ENCODE data around the genes TTR, TRAPPC8 and RNF125.

DNA sequence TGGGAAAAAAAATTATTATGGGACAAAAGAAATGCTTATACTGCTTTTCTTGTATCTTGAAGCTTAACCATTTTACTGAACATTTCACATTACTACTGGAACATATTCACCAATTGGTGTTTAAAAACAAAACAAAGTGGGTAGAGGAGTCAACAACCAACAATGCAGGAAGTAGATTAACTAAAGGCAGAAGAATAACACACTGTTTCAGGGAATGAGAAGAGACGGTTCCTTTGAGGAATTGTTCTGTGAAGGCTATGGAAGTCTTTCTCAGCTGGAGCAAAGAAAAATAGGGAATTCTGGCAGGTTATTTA lies 113.8 kb downstream of the CDH2 start:
- RRBS, 2 experiments: no CpG with 5 or more reads among the region's 1 CpG

- RRBS, 2 experiments: no CpG with 5 or more reads among the region's 4 CpGs
Measured at GRCh38 chr18:28158943-28159516, 17.9 kb downstream of the CDH2 start.

- RRBS, 2 experiments: no CpG with 5 or more reads among the region's 1 CpG
Measured at GRCh38 chr18:30763619-30764102, 278.9 kb downstream of the DSC3 start.

GRCh38 chr18:31204951-31205226 lies 42.2 kb upstream of the DSC1 start:
- RRBS, 2 experiments: no CpG with 5 or more reads among the region's 4 CpGs

- RRBS, 2 experiments: no CpG with 5 or more reads among the region's 5 CpGs
Measured at GRCh38 chr18:31424492-31424917, 23.0 kb upstream of the DSG3 start.

GRCh38 chr18:31486473-31487173 lies 11.4 kb upstream of the DSG2 start:
- RRBS, 2 experiments: no CpG with 5 or more reads among the region's 11 CpGs

DNA sequence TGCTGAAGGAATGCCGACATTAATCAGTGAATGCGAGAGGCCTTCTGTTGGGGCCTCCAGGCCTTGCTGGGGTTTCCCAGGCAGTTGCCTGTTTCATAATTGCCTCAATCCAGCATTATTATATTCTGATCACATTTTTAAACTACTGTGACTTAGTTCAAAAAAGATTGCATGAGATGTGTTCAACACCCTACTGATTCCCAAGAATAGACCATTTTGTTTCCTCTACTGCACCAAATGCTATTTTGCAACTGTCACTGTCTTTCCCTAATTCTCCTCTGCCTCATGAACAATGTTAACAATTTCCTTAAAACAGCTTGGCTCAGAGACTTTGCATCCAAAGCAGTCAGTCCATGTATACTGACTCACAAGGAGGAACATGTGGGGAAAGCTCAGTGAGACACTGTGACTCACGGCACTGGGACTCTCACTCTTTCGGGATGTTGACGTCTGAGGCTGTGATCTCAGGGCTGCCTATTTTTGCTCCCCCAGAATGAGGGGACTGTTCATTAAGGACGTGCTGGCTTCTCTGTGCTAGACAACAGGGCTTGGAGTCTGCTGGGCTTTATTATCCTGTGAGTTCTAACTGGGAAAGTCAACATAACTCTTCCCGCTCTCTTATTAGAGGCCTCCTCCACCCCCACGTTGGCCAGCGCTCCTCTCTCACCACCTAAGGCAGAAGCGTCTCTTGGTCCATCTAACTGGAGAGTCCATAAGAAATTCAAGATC lies 10.4 kb upstream of the DSG2 start:
- RRBS, 2 experiments: no CpG with 5 or more reads among the region's 10 CpGs

GRCh38 chr18:31490325-31490876 lies 7.6 kb upstream of the DSG2 start:
- RRBS, 2 experiments: no CpG with 5 or more reads among the region's 2 CpGs

GRCh38 chr18:31499253-31499672 lies 1.3 kb downstream of the DSG2 start:
- RRBS, 2 experiments: no CpG with 5 or more reads among the region's 10 CpGs

DNA sequence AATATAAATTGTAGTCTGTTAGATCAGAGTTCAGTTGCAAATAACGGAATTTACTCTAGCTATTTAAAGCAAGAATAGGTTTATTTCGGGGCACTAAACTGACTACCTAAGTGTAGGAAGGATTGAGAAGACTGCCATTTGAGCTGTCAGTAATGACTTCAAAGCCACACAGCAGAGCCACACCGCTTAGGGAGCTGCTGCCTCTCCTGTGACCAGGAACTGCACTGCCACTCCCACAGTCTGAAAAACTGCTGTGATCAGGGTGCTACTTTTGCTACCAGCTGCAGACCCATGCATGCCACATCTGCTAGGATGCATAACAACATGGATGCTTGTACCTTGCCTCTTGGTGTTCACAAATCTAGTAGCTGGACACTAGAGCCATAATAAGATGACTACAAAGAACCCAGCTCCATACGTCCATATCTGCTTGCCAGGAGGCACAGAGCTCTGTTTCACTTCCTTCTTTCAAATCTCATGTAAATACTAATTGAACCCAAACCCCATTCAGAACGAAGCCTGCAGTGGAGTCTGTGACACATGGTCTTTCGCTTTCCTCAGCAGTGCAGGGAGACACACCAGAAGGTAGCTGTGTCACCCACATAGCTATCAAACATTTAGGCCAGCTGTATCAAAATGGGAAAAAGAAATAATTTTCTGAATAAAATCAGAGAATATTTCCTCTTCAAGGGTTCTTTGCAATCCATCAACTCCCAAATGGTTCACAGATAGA lies 2.3 kb downstream of the DSG2 start:
- RRBS, 2 experiments: no CpG with 5 or more reads among the region's 6 CpGs

DNA sequence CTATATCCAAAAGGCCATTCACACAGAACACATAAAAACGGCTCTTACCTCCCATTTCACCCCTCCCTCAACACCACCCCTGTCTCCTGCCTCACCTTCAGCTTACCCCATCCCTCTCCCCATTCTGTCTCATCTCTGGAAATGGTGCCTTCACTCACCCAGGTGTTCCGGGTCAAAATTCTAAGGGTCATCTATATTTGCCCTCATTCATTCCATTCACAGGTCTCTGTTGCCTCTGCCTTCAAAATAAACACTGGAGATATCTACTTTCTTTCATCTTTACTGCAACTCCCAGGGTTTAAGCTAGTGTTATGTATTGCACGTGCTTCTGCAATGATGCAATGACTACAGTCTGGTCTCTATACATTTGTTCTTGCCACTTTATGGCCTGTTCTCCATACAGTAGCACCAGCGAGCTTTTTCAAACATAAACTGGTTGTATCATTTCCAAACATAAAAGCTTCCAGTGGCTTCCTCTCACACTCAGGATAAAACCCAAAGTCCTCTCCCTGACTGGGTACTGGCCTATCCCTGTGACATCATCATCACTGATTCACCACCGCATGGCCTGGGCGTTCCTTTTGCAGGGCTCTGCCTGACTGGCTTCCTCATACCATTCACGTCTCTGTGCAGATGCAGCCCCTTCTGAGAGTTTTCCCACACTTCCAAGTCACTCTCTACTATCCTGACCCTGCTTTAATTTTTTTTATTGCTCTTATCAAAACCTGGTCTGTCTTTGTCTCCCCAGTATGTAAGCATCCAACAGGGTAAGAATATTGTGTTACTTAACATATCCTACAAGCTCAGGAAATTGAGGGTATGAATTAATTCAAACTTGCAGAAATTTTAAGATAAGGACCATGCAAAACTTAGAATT lies 14.4 kb downstream of the DSG2 start:
- RRBS, 2 experiments: no CpG with 5 or more reads among the region's 7 CpGs

- RRBS, 2 experiments: no CpG with 5 or more reads among the region's 2 CpGs
Measured at GRCh38 chr18:31581399-31581936, 10.2 kb upstream of the TTR start.

GRCh38 chr18:31591325-31592152 lies at the start of gene TTR:
TTR (plus strand) TSS chr18:31591877.
- RRBS, 2 experiments: no CpG with 5 or more reads among the region's 6 CpGs

GRCh38 chr18:31810563-31811077 lies 49.9 kb upstream of the SLC25A52 start:
- RRBS, 2 experiments: no CpG with 5 or more reads among the region's 6 CpGs

GRCh38 chr18:31942260-31943214 lies at the start of gene TRAPPC8:
TRAPPC8 (minus strand) TSS chr18:31943128.
- RRBS, 2 experiments: under 1 to 1% methylated on average over 25 to 26 of the region's 82 CpGs

DNA sequence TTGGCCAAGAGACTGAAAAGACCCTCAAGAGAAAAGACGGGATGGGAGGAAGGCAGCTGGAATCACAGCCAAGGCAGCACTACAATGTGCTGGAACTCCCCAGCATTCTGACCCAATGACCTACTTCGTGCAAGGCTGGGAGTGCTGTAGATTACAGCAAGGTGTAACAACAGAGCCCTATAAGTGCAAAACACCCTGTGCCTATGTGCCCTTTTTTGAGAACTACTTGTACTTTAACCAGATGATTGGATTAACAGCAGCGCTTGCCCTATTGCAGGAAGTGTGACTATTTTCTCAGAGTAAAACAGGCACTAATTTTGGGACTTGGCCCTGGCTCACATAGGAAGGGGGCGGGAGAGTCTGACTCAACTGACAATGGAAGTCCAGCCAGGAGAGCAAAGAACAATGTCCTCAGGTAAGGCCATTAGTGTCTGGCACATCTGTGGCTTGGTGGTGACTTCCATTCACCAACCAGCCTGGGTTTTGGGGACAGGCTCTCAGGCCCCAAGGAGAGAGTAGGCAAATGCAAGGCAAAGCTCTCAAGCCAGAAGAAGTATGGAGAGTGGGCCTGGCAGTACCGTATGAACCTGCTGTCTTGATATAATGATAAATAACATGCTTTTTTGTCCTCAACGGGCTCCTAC lies 35.6 kb upstream of the RNF125 start:
- RRBS, 2 experiments: no CpG with 5 or more reads among the region's 6 CpGs

DNA sequence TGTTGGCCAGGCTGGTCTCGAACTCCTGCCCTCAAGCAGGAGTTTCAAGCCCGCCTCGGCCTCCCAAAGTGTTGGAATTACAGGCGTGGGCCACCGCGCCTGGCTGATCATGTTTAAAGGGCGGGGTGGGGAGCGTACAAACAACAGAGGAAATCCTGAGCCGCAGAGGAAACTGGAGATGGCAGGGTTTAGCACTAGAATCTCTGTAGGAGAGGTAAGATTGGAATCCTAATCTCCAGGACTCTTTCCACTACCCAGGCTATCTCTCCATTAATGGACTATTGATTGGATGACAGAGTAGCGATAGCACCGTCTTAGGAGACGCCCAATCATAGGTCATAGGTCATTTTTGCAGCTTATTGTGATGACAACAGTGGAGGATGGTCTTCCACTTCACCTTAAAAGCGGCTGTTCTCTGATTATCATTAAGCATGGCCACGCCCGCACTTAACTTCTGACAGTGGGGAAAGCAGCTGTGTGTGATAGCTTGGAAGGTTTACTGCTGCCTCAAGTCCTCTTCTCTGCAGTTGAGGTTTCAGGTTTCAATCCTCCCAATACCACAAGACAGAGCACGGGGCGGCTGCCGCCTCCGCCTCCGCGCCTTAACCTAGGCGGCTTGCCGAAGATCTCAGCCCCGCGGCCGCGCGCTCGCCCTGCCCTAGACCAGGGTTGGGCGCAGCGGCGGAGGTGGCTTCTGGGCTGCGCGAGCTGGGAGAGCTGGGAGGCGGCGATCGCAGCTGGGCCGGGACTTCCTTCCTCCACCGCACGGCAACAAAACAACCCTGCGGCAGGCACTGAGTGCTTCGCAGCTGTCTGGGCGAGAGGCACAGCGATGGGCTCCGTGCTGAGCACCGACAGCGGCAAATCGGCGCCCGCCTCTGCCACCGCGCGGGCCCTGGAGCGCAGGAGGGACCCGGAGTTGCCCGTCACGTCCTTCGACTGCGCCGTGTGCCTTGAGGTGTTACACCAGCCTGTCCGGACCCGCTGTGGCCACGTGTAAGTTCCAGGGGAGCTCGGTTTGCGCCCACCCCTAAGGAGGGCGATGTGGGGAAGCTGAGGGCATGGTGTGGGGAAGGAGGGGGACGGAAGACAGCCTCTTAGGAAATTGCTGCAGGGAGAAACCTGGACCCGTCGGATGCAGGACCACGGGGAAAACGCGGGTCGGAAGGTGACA lies at the start of gene RNF125:
Gene RNF125 (plus strand): TSS at position 794 of the 1,174 bp plus-strand sequence.
- RRBS, 2 experiments: under 1 to 2% methylated on average over 7 of the region's 73 CpGs

DNA sequence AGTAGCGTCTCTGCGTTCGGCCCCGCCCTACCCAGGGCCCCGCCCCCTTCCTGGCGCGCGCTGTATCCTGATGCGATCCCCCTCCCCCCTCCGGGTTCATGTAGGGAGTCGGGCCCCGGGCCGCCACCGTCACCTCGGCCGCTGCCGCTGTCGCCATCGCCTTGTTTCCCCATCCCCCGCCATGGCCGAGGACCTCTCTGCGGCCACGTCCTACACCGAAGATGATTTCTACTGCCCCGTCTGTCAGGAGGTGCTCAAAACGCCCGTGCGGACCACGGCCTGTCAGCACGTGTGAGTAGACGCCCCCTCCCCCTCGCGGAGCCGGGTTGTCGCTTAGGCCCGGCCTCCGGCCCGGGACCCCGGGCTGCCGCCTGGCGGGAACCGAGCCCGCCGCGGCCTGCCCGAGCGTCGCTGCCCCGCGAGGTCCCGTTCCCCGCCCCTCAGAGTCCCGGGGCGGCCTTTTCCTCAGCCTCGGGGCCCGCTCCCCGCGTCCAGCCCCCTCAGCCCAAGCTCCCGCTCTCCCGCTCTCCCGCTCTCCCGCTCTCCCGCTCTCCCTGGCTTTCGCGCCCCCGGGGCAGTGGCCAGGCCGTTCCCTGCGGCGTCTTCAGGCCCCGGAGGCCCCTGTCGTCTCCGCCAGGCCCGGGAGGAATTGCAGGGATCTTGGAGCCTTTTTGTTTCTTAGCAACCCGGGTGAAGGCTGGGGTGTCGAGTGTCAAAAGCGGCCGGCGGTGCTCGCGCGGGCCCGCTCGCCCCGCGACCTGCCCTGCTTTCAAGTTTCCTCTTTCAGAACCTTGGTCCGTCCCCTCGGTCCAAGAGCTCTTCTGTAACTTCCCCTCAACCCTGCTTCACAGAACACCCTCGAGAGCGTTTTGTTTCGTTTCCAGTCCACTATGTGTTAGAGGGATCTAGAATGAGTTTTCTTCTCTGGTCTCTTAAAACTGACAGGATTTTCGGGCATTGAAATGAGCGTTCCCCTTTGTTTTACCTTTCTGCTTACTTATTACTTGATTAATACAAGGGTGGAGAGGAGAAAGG lies 1.2 kb downstream of the RNF138 start:
- RRBS, 2 experiments: 1% methylated on average over 21 to 23 of the region's 92 CpGs

DNA sequence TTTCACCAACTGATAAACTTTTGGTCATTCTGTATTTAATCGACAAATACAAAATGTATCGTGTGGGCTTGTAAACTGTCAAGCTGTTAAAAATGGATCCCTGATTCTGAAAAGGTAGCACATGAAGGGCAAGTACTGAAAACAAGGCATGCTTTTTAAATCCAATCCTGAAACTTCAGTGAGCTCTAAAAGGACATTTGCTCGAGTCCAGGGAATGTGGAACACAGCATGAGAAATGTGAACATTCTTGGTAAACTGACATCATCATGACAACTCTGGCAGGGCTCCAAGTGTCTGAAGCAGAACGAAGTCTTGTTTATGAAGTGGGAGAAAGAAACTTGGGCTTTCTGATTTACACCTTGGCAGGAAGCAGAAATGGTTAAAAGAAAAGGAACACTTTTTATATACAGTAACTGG lies 121.0 kb downstream of the GAREM1 start:
- RRBS, 2 experiments: no CpG with 5 or more reads among the region's 4 CpGs

GRCh38 chr18:32468674-32469157 lies 2.0 kb downstream of the GAREM1 start:
- RRBS, 2 experiments: no CpG with 5 or more reads among the region's 8 CpGs